AG09319 (cell line): ENCODE results near the gene ATG16L2.

DNA sequence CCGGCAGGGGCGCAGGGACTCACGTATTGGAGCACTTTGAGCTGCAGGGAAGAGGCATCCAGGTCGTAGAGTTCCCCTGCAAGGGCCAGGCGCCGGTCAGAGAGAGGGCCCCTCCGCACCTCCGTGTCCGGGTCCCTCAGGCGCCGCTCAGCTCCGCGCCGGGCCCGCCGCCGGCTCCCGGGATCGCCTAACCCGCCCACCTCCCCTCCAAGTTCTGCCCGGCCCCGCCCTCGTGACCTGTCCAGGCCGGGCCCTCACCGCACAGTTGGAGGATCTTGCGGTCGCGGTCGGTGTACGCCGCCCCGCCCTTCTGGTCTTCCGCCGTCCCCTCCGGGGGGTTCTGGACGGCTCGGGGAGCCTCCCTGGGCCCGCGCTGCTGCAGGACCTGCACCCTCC, 84.1 kb downstream of the PDE2A start:
- RRBS, result 4% methylated on average over 15 of the region's 39 CpGs

DNA sequence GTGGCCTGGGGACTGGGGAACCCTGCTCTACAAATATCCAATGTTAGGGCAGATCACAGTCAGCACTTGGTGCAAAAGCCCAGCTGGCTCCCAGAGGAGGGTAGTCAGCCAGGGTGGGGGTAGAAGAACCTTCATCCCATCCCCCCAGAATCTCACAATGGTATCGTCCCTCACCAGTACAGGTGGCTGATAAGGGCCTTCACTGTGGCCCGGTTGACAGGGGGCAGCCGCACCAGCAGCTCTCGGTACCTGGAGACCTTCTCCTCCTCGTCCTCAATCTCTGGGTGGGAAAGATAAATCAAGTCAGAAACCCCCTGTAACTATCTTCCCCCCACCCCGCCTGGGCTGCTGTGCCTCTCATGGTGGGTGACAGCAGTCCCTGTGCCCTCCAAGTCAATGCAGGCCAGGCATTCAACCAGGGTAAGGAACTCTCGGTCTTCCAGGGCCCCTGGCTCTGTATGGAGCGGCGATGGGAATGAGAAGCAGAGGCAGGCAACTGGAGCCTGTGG, 22.2 kb upstream of the PDE2A start:
- RRBS, result no CpG with 5 or more reads among the region's 9 CpGs

DNA sequence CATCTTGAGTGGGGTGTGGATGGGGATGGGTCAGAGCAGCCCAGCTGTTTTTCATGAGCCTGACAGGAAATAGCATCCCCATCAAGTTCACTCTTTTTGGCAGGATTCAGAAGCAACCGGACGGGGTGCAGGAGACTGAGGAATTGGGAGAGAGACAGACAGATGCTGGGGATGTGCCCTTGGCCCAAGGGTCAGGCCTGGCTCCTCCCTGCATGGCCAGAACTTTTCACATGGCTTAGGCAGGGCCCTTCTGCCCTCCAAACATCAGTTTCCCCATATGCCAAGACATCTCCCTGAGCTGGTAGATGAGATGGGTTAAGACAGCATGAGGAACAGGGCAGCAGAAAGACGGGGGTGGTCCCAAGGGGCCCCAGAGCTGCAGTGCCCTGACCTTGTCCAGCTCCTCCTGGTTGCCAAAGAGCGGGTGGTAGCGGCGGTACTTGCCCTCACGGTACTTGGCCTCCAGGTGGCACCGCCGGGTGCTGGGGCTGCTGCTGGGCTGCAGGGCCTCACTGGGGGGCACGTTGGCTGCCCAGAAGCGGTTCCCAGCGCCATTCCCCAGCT, 29.6 kb upstream of the PDE2A start:
- RRBS, result no CpG with 5 or more reads among the region's 12 CpGs

DNA sequence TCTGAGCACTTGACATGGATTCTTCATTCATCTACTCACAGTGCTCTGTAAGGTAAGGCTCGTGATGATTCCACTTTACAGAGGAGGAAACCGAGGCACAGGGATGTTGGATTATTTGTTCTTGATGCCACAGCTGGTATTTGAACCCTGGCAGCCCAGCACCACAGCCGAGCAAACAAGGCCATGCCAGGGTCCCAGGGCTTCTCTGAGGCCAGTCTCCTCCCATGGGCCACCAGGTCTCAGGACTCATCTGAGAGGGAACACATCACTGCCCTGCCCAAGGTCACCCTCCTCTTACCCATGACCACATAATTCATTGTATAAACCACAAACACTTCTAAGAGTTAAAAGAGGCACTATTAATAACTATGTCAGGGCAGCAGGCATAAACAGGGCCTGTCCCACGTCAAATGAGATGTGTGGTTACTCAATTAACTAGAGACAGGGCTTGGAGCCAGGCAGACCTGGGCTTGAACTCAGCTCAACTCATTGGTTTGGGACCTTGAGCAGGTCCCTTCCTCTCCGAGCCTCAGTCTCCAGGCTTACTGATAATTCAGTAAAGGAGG, 33.2 kb downstream of the ARAP1 start:
- RRBS, result no CpG with 5 or more reads among the region's 5 CpGs

GRCh38 chr11:72736159-72737132, 15.8 kb downstream of the ARAP1 start:
- RRBS, result no CpG with 5 or more reads among the region's 8 CpGs

DNA sequence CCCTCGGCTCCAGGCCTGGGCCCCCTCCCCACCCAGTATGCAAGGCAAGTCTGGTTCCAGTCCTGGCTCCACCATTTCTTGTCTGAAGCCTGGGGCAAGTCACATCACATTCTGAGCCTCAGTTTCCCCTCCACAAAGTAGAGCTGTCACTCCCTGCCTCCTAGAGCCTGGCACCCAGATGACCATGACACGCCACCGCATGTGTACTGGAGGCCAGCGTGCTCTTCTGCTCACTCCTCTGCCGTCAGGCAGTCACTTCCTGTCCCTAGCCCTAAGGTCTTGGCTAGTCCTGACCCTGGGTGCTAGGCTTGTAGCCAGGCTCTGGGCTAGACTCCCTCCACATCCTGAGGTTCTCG, 12.7 kb downstream of the ARAP1 start:
- RRBS, result no CpG with 5 or more reads among the region's 6 CpGs

- RRBS, result 1% methylated on average over 52 of the region's 81 CpGs
Observed at GRCh38 chr11:72813693-72814494, at the start of gene ATG16L2. TSS of gene ATG16L2 (plus strand) at chr11:72814411.

DNA sequence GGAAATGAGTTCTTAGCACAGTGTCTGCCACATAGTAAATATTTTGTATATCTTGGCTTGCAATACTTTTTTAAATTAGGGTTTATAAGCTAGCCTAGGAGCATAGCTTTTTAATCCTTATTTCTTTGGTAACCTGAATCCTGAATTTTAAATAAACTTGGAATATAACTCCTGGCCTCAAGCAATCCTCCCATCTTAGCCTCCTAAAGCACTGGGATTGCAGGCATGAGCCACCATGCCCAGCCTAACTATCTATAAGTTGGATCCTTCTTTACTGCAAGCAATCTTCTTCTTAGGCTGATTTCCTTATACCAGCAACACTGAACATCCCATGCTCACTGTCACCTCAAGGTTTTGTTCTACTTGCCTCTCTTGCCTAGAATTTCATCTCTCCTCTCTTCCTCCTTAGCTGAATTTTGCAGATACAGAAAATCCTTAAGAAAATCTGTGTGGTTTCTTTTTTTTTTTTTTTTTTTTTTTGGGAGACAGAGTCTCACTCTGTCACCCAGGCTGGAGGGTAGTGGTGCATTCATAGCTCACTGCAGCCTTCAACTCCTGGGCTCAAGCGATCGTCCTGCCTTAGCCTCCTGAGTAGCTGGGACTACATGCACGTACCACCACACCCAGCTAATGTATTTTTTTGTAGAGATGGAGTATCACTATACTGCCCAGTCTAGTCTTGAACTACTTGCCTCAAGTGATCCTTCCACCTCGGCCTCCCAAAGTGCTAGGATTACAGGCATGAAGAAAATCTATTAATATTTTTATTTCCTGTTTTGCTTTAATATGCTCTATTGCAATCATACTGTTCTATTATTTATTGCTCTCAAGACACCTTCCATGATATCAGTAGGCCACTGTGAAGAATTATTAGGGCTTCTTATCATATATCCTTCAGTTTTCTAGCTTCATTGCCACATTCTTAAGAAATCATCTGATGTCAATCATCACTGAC, 128.2 kb downstream of the FCHSD2 start:
- RRBS, result no CpG with 5 or more reads among the region's 4 CpGs

GRCh38 chr11:73140496-73141027, 1.6 kb downstream of the FCHSD2 start:
- RRBS, result 2% methylated on average over 10 of the region's 21 CpGs

DNA sequence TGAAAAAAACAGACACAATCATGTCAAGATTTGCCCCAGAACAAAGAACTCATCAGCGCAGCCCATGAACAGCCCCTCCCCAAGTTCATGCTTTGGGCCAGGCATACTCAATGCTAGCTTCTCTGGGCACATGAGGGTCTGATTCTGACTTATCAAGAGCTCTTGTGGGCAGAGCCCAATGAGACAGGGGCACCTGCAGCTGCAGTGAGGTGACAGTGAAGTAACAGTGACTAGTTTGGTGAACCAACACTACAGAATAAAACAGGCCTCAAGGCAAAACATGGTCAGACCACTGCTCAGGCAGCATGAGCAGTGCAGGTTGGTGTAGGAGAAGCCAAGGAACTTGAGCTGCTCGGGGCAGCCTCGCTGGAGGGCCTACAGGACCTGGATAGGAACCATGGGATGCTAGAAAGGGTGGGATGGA, 10.3 kb upstream of the FCHSD2 start:
- RRBS, result no CpG with 5 or more reads among the region's 3 CpGs

DNA sequence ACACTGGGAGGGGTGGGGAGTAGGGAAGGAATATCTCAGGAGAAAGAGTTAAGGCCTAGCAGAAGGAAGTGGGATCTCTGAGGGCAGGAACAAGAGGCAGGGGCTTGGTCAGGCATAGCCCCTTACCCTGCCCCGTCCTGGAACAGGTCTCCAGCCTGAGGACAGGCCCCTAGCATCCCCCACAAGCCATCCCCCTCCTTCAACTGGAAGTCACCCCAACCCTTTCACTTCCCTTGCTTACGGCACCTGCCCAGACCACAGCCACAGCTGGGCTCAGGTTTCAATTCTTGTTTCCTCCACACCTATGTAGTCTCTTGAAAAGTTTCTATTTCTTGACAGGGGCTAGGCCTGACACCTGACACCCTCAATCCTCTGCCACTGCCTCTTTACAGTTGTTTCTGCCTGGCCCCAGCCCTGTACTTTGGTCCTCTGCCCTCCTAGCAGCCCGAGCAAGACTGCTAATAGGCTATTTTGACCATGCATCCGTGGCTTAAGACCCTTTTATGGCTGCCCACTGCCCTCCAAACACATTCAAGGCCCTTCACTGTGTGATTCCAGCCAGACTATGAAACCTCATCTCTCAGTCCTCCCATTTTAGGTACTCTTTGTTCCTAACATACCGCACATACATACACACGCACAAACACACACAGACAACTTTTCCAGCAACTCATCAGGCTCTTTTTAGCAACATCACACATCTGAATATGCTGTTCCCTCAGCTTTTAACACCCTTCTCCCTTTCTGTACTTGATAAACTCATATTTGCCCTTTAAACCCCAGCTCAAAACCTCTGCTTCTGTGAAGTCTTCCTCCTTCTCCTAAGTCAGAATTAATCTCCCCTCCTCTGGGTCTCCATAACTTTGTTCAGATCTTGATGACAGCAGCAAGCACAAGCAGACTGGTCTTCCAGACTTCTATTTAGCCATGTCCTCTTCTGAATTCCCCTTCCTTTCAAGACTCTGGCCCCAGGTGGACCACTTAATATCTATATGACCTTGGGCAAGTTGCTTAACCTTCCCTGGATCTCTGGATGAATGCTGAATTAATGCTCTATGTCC, 11.0 kb upstream of the FCHSD2 start:
- RRBS, result no CpG with 5 or more reads among the region's 6 CpGs

GRCh38 chr11:73157135-73158209, 15.4 kb upstream of the FCHSD2 start:
- RRBS, result no CpG with 5 or more reads among the region's 9 CpGs

DNA sequence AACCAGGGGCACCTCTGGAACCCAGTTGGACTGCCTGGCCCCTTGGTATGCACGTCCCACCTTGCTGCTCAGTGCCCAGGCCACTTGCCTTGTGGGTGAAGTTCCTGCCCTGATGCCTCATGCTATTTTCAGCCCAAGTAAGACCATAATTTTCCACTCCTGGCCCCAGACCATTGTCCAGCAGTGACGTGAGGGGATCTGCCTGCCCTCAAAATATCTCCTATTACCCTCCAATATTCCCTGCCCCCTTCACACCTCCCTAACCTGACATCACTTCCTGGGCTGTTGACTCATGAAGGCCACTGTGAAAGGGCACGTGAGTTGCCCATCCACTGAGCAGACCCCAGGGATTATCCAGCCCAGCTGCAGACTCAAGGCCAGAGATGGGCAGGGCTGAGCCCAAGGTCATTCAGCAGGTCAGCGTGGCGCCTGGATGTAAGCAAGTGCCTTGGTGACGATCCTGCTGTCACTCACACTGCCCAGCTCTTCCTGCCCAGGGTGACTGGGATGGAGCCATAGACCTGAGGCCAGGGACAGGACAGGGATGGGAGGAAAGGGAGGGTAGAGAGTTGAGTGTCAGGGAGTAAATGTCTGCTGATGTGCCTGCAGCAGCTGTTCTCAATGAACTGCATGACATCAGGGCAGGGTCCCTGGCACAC, 19.7 kb downstream of the P2RY2 start:
- RRBS, result no CpG with 5 or more reads among the region's 6 CpGs

DNA sequence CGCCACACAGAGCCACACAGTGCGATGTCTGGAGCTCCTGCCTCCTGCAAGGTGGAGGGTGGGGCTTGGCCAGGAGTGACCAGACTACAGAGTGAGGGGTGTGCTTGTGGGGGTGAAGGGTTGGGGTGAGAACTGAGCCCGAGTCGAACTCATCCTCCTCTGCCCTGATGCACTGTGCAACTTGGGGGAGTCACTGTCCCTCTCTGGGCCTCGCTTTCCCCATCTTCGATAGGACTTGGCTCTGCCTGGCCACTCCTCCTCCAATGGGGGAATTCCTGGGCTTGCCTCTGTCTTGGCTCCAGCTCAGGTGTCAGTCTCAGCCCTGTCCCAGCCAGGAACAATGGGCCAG, 21.8 kb downstream of the P2RY2 start:
- RRBS, result no CpG with 5 or more reads among the region's 6 CpGs

DNA sequence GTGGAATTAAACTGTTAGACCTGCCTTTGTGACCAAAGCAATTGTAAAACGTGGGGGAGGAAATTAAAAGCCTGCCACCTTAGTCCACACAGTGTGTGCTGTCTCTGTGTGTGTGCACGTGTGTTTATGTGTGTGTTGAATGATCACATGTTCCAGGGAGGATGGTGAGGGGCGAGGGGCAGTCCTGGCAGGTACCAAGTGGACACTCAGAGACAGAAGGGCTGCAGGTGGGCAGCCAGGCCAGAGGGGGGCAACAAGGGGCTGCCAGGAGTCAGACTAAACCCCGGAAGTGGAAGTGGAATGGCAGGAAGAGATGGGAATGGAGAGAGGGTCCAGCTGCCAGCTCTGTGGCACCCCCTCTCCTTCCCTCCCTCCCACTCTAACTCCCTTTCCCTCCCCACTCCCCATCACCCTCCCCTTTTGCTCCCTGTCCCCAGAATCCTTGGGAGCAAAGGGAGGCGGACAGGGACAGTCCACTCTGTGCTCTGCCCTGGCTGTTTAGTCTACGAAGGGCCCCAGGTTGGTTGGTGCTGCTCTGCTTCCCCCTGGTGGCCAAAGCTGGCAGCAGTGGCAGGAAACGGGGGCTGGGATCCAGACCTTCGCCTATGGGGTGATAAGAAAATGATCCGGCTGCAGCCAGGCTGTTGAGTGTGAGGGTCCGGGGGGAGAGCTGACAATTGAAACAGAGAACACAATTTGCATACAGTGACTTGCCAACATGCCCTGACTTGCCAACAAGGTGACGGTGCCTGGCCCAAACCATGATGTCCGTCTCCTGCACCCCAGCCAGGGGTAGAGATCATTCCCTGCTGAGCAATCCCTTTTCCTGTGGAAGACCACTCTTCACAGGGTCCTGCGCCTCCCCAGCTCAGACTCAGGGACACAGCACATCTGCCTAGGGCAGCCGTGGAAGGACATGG, 24.4 kb downstream of the P2RY2 start:
- RRBS, result 57% methylated on average over 2 of the region's 14 CpGs

- RRBS, result no CpG with 5 or more reads among the region's 5 CpGs
Observed at GRCh38 chr11:73317242-73317579, 9.1 kb downstream of the ARHGEF17 start.

DNA sequence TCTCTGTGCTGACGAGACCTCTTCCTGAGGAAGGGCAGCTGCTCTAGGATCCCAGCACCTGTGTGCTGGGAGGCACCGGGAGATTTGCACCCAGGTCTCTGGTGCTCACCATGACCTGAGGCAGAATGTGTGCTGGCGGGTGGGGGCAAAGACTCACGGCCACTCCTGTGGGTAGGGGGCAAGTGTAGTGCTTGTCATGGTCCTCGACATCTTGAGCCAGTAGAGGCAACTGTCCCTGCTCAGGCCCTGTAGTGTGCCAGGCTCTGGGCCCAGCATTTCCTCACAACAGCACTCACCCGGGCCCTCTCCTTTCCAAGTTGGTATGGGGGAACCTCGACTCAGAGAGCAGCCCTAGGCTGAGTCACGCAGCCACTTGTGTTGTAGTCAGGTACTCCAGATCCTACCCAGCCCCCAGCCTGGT, 4.0 kb downstream of the RELT start:
- RRBS, result no CpG with 5 or more reads among the region's 8 CpGs

DNA sequence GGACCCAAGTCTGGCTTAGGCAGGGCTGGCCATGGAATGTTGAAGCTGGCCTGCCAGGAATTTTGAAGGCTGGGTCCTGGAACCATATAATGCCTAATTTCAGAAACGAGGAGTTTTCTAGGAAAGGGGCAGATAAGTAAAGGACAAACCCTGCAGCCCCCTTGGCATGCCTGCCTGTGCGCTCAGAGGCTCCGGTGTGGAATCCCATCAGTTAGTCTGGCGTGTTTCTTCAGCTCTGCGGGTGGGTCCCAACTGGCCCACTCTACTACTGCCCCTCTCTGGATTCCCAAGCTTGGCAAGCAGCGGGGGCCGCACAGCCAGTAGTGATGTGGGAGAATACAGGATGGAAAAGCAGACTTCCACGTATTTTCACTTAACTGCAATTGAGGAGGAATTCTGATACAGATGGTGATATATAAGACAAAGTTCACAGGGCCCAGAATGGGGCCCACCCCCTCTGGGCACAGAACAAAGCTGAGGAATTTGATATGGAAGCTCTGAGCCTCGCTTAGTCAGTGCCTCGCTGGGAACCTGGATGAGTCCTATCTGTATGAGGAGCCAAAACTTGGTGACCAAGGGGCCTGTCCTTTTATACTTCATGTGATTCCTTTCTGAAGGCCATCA, 25.7 kb downstream of the RELT start:
- RRBS, result no CpG with 5 or more reads among the region's 10 CpGs

DNA sequence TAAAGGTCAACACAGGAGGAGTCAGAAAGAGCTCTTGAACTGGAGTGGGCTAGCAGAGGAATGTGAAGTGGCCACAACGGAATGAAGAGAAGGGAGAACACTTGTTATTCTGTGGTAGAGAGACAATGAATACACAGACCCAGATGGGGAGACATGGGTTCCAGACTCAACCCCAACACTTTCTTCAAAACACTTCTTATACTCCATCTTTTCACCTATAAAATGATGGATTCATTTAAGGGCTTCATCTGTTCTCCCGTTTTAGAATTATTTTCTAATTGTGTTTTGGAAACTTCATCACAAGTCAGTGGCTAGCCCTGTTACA, 88.3 kb downstream of the RELT start:
- RRBS, result no CpG with 5 or more reads among the region's 2 CpGs

- RRBS, result no CpG with 5 or more reads among the region's 2 CpGs
Observed at GRCh38 chr11:73494203-73494627, 103.7 kb downstream of the FAM168A start.